ENCODE results near the genes FBXO31 and ZNF469.

DNA sequence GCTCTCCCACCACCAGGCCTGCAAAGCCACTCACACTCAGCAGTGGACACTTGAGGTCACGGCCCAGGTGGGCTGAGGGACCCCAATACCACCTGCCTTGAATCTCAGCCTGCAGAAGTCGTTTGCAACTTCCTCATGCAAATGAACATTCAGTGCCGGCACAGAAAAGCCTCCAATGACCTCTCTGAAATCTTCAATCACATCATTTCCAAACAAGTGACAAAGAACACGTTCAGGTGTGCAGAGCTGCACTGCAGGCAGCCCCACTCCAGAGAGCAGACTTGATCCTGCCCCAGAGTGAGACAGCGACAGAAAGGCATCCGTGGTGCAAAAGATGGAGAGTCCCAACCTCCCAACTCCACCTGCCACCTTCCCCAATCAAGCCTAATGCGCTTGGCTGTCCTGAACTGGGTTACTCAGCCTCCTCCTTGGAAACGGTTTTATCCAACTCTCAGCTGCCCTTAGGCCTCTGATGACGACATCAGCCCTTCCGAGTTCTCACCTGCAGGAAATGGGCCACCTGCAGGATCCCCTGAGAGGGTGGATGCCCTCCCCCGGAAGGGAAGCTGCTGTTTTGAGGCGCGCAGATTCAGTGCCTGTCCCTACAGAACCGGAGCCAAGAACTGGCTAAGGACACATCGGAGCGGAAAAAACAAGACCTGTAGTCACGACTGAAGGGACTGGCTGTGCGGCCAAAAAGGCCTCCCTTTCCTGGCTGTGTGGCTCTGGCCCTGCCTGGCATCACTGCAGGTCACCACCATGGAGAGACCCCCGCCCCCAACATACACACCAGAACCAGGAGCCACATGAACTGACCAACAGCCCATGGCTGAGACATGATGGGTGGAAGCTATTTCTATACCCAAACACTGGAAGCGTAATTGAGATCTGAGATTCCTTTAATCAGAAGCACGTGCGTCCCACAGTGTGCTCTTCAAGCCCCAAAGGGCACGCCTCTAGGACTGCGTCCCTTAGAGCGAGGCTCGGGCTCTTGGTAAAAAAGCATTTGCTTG lies 11.6 kb upstream of the C16orf95 start:
- PRO-cap: no peak

DNA sequence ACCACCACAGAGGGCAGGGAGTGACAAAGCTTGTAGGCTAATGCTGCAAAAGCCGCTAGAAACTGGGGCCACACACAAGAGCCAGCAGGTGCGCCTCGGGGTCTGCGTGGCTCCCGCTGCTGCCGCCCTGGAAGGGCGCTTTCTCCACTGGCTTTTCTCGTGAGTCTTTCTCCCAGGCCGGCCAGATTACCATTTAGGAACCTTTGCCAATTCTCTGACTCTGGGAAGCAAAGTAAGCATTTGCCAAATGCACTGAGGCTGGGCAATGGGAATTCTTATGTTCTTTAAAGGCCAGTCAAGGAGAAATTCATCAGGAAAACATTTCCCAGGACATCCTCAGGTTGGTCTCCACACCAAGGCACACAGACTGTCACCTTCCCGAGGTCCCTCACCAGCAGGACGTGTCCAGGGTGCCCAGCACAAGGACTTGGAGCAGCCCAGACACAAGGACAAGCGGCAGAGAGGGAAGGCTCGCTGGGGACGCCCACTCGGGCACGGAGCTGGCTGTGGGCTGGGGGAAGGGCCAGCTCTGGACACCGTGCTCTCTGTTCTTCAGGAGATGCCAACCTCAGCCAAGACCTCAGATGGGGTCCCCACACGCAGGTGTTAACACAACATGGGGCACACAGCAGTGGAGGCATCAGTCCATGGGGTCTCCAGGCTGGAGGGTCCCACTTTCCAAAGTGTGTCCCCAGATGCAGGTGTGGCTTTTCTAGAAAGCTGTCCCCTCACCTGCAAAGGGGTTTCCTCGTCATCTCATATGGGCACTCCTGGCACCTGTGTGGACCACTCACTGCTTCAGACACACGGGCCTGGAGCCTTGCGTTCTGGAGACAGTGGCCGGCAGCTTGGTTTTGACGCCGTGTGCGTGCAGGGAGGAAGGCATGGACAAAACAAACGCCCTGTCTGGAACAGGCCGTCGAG lies 12.7 kb upstream of the C16orf95 start:
- PRO-cap: no peak

DNA sequence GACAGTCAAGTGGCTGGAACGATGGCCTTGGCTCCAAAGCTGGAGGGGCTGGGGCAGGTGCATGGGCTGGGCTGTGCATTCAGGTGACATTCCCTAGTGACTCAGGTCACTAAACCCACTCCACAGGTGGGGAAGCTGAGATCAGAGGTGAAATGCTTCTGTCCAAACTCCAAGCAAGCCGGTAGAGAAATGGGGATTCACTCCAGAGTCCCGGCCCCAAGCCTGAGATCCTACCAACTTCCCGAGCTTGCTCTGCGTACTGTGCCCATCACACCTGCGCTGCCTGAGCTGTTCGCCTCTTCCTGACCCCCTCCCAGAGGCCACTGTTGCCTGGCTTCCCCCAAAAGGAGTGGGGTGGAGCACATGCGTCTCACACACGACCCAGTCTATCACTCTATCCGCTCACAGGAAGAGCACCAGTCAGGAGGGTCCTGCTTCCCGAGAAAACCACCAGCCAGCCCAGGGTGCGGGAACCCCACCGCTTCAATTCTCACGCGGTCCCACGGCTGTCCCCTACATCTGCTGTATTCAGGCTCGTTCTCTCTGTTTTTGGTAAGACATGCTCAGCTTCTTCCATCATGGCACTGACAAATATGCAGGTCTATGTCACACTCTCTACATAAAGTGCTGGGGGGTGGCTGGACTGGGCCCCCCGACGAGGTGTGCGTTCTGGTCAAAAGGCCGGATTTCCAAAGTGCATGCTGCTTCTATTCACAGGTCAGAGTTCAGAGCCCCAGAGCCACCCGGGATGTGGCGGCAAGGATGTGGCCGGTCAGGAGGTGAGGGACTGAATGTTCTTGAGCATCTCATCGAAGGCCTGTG lies 13.5 kb upstream of the C16orf95 start:
- PRO-cap: no peak

- PRO-cap: bidirectional peak, plus-strand start at chr16:87384107, minus-strand start at chr16:87383776; bidirectional peak, plus-strand start at chr16:87384254, minus-strand start at chr16:87384170; bidirectional peak, plus-strand start at chr16:87384496, minus-strand start at chr16:87384536; bidirectional peak, plus-strand start at chr16:87384761, minus-strand start at chr16:87384656
Measured at GRCh38 chr16:87383649-87384708, at the start of gene FBXO31. Gene FBXO31, minus strand, starts transcription at chr16:87383776.

- PRO-cap: no peak
Measured at GRCh38 chr16:87403314-87404565, 11.6 kb downstream of the MAP1LC3B start.

- PRO-cap: no peak
Measured at GRCh38 chr16:87407435-87408229, 15.5 kb downstream of the MAP1LC3B start.

DNA sequence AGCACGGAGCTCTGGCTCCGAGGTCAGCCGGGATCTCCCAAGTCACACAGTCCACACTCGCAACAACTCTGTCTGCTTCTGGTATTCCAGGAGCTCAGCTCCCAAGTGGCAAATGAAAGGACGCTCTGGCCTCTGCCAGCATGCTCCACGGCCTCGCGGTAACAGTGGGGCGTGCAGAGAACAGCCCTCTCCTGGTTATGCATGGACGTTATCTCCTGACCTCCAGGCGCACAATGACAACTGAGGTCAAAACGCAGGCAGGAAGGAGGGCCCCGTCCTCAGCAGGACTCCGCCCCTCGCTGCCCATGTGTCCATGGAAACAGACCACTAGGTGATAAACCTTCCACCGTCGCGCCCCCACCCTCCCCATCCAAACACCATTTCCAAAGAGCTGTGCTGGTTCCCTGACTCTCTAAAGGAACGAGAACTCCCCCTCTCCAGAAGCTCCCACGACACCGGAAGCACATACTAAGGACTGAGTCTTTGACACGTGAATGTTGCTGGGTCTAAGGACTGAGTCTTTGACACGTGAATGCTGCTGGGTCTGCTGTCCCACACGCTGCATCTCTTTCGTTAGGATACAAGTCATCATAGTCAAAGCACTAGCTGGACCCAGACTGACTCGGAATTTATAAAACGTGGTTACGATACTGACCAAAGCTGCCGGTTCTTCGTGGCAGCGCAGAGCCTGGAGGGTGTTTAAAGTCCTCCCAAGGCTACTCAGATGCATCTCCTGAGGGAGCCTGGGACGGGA lies 44.0 kb downstream of the KLHDC4 start:
- PRO-cap: no peak

DNA sequence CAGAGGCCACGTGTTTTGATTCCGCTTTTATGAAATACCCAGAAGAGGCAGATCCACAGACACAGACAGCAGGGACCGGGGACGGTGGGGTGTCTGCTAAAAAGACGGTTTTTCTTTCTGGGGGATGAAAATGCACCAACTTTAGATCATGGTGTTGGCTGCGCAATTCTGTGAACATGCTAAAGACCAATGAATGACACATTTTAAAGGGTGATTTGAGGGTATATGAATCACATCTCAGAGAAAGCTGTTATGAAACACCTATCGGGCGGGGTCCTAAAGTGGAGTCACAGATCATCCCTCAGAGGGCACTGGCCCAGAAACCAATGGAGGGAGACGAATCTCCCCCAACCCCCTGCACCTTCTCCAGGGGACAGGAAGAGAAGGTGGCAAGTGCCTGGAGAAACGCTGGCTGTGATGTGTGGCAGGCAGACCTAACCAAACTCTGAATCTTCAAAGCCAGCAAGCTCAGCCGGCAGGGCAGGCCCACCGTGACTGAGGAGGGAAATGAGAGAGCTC lies 26.0 kb downstream of the KLHDC4 start:
- PRO-cap: no peak

DNA sequence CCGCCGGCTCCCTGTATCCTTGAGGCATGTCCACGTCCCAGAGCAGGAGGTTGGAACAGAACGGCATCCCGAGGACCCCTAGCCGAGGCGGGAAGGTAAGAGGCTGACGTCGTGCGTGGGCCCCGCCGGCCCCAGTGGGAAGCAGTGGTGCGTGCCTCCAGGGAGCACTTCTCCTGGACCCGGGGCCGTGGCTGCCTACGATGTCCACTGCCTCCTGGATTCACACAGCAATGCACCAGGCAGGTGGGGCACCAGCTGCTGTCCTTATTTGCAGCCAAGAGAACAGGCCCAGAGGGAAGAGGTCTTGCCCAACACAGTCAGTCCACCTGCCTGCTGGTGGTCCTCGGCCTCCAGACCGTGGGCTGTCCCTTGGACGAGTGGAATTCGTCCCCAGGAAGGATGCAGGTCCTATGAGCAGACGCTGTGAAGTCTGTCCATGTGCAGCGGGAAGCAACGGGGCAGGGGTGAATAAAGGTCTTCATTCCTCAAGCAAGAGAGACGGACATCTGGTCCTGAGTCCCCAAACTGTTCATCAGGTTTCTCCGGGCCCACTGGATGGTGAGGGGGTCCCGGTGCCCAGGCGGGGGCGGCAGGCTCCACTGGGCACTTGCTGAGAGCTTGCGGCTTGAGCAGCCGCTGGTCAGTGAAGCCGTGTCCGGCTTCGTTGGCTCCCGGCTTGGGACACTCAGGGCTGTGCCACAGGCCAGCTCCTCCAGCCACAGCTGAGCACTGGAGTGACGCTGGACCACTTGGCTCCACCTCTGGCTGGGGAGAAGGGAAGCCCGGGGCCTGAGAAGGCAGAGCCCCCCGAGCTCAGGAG lies 38.3 kb downstream of the SLC7A5 start:
- PRO-cap: no peak

GRCh38 chr16:87832363-87833696 lies 36.5 kb downstream of the SLC7A5 start:
- PRO-cap: no peak

DNA sequence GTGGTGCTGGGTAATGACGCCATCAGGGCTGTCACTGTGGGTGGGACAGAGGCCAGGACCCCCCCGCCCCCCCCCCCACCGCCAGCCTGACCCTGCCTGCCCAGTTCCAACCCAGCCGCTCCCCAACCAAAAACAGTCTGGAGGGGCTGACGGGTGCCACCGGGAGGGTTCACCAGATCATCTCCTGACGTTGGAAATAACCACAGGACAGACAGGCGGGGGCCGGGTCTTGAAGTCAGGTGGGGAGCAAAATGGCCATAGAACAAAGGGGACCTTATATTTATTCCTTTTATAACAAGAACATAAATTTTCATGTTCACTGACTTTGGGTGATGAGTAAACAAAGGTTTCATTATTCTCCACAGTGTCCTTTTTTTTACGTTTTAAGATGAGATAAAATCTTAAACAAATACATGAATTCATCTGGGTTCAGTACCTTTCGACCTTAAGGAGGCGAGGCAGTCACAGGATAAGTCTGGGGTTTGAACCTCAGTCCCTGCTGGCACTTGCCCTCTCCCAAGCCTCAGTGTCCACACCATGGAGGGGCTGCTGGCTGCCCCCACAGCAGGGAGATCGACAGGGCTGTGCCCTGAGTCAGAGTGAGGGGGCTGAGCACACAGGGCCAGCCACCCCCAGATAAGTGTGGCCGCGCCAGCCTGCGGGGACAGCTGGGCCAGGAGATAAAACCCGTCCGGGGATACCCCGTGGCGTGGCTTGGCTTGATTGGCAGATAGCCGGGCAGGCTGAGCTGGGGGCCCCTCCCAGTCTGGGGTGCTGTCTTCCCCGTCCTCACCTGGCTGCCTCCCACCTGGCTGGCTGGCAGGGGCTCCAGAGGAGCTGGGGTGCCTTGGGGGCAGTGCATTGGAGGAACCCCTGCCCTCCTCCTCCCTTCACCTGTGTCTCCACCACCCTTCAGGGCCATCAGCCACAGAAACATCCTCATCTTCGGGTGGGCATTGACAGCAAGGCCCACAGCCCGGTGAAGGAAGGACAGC lies 15.0 kb downstream of the SLC7A5 start:
- PRO-cap: no peak

DNA sequence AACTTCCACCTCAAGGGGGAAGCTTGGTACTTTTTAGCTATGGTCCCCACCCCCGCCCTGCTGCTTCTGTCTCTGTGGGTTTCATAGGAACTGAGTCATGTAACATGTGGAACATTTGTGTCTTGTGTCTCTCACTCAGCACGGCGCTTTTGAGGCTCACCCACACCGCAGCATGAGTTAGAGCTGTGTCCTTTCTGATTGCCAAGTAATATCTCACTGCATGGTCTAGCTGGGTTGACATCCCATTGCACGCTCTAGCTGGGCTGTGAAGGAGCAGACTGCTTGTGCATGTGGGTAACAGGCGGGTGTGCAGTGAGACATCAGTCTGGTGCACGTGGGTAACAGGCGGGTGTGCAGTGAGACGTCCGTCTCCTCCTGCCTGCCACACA lies 26.3 kb upstream of the SLC7A5 start:
- PRO-cap: no peak

DNA sequence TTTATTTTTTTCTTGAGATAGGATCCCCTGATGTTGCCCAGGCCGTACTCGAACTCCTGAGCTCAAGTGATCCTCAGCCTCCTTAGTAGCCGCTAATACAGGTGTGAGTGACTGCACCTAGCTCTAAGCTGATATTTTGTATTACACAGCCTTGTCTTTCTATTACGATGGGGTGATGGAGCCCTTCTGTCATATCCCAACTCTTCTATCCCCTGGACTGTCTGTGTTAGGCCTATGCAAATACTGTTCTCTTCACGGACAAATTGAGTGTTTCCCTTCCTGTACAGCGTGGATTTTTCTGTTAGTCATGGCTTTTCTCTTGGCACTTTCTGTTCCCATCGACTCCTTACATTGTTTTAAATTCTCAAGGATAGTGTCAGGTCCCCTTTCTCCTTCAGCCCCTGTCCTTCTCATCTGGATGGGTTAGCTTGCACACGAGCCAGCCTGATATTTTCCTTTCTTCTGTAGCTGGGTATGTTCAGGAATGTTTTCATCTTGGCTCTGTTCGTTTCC lies 2.2 kb downstream of the BANP start:
- PRO-cap: no peak

DNA sequence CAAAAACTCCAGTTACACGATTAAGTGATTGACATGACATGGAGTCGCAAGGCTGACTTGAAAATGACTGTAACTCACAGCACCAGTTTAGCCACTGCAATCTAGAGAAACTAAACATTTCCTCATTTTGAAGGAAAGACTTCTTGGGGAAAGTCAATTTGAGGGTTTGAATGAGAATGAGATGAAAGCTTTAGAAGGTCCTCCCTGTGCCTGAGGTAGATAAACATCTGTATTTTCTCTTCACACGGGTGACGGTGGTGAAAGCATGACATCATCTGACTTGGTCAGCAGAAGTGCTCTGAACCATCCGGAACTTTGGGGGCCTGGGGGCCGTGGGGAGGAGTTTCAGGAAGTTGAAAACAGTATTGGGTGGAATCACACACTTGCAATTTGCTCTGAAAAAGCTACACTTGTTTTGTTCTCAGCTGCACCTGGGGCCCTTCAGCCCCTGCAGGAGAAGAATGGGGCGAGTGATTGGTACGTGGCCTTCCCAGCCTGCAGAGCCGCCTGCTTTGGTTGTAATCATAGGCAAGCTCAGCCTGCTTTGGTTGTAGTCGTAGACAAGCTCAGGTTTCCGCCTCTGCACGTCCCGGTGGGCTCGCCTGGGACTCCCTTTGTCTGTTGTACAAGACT lies 5.0 kb downstream of the BANP start:
- PRO-cap: no peak

- PRO-cap: no peak
Measured at GRCh38 chr16:87963166-87963861, 12.1 kb downstream of the BANP start.

GRCh38 chr16:87985214-87985618 lies 34.0 kb downstream of the BANP start:
- PRO-cap: no peak

DNA sequence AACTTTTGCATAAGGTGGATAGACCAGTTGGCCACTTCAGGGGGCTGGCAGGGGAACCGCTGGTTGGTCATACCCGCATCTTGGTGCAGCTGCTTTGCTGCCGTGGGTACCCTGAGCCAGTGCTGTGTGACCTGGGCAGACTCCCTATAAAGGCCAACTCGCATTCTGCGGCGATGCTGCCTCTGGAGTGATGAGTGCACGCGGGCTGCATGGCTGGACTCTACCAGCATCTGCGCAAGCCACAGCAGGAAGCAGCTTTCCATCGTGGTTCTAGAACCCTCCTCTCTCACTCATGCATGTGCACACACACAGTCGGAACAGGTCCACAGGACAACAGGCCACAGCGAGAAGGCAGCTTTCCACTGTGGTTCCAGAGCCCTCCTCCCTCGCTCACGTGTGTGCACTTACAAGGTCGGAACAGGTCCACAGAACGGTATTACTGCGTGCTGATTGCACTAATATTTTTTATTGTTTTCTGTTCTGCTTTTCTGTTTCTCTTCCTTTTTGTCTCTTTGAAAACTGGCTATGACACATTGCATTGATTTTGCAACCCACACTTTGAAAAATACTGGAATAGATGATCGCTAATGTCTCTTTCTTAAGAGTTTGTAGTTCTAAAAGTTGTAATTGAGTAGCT lies 92.9 kb downstream of the BANP start:
- PRO-cap: no peak

DNA sequence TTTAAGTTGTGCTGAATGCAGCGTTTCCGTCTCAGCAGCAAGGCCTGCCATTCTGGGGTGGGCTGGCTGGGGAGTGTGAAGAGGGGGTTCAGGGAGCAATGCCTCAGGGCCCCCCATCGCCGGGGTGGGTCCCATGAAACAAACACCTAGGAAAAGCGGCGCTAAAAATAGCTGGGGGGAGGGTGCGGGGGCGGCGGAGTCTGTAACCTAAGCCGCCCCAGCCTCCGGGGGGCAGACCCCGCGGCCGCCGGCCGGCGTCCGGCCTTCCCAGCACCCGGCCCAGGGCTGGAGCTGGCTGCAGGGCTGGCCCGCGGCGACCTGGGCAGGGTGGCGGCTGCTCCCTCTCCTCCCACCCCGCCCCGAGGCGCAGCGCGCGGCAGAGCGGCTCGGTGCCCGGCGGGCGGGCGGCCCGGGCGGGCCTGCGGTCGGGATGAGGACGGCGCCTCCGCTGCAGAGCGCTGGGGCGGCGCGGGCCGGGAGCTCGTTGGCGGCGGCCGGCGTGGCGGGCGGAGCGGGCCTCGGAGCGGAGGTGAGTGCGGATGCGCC lies at the start of gene ZNF469:
Gene ZNF469, plus strand, starts transcription at position 234 of the 546 bp plus-strand sequence.
- PRO-cap: unidirectional peak, plus-strand start at position 234 of the sequence; unidirectional peak, plus-strand start at position 387 of the sequence

DNA sequence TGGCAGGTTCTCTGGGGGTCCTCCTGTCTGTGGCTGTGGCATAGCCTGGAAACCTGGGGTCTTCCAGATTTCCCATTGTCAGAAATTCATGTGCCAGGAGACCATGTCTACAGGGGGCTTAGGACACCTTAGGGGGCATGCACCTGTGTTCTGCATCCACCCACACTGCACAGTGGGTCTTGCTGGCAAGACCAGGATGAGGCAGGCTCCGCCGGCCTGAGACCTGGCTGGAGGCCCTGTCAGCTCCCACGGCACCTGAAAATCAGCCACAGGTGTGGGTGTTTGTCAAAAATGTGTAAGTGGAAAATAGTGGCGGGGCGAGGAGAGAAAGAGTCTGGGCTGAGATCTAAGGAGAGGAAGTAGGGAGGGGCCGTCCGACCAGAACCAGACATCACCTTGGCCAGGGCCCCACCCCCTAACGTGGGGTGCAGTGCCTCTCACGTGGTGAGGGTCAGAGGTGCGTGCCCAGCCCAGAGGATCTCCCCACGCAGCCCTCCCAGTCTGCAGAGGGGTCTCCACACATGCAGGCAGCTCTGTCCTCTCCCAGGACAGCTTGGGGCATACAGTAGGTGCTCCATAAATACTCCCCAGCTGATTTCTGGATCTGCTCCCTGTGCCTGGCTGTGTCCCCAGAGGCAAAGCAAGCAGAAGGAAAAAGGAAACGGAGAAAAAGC lies 16.5 kb downstream of the ZFPM1 start:
- PRO-cap: no peak

DNA sequence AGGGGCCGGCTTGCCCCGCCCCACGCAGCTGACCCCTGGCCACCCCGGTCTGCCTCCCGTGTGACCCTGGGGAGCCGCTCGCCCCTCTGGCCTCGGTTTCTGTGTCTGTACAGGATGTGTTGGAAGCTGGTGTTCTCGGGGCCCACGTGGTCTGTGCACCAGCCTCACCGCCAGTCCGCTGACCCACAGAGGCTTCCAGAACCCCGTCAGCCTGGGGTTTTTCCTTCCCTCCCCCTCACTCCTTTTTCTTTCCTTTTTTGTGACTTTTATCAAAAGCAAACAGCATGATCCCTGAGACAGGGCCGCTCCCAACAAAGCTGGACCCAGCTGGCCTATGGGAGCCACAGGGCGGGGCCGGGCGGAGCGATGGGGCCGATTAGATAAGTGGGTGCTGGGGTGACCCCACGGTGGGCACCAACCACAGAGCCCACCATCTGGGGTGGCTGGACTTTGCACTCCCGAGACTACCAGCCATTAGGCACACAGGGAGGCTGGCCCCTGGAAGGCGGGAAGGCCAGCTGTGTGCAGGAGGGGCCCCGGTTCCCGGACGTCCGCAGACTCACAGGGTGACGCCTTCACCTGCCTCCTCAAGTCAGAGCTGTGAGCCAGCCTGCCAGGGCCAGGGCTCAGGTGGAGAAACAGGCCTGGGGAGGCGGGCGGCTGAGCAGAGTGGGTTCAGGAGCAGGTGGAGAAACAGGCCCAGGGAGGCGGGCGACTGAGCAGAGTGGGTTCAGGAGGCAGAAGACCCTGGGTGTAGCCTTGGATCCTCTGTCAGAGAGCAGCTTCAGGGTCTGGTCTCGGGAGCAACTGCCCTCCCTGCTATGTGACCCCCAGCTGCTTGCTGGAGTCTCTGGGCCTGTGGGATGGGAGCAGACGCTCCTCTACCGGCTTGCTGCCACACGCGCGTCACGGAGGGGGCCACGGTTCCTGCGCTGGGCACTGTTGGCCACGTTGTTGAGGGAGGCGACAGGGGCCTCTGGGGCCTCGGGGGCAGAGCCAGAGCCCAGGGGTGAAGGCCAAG lies 56.2 kb downstream of the ZFPM1 start:
- PRO-cap: no peak